Metastatic Breast Carcinoma in the Brain (tissue), 10 donors: ENCODE results near the genes YIPF5, RBM27 and JAKMIP2.

DNA sequence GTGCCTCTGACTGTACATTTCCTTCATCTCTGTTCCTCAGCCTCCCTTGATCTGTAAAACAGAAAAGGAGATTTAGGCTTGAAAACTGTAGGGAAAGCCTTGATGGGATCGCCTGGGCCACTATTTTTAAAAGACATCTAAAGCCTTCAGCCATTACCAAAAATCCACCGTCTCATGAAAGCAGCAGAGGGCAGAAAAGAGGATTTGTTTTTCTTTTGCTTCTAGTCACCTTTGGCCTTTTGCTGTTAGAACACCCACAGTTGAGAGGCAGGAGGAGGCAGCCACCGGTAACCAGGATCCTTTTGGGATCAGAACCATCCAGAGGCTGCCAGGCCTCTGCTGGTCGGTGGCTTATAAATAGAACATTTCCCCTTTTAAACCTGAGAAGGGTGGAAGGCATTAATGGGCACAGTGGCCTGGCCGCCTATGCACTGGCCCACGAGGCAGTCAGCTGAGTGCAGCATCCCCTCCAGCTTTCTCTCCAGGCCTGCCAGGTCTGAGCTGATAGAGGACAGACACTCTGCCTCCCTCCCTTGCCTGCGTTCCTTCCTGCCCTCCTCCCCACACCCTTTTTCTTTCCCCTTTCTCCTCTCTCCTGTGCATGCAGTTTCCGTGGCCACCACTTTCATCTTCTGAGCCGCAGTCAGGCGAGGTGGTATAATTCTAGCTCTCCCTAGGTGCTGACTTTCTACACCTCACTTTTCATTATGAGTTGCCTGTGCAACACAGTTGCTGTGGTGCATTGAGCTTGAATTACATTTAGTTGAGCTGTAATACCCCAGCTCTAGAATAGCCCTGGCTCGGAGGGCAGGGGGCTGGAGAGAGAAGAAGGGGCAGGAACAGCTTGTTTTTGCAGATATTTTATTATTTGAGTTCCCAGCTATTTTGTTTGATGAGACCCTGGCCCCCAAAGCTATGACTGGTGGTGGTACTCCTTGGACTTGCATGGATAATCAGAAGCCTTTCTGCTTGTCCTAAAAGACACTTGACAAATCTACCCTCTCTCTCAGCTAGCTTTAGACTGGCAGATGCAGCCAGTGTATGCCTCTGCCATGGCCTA, 253.5 kb downstream of the ARHGAP26 start:
- PRO-cap, 10 experiments = no peak in any of the 10 experiments

DNA sequence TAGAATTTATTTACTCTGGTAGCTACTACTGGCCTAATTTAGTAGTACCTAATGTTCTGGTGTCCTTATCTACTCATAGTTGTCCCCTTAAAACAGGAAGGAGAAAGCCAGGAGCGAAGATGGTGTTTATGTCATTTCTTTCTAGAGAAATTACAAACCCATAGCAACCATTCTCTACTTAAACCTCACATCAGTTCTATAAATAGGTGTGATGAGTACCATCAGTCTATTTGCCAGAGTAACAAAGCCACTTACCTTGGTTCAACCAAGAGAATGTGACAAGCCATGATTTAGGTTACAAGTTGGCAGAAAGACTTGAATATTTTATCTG, 286.6 kb downstream of the ARHGAP26 start:
- PRO-cap, 10 experiments = no peak in any of the 10 experiments

DNA sequence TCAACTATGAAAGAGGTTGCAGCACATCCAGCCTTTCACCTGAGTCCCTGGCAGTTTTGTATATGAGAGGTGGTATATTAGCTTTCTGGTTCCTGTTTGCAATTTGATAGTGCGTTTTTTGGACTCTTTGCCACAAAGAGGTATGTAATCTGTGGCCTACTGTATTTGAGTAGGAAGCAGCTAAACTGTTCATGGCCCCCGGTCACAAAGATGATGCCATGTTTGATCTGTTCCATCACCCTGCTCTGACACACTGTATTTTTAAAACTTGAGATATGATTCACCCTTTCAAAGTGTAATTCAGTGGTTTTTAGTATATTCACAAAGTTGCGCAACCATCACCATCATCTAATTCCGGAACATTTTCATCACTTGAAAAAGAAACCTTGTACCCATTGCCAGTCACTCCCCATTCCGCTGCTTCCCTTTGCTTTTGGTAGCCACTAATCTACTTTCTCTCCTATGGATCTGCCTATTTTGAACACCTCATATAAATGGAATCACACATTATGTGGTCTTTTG, 141.8 kb downstream of the NR3C1 start:
- PRO-cap, 10 experiments = no peak in any of the 10 experiments

- PRO-cap, 10 experiments = no peak in any of the 10 experiments
Measured at GRCh38 chr5:143355779-143356215, 47.7 kb downstream of the NR3C1 start.

- PRO-cap, 10 experiments = no peak in any of the 10 experiments
Measured at GRCh38 chr5:143432648-143433558, 29.4 kb upstream of the NR3C1 start.

DNA sequence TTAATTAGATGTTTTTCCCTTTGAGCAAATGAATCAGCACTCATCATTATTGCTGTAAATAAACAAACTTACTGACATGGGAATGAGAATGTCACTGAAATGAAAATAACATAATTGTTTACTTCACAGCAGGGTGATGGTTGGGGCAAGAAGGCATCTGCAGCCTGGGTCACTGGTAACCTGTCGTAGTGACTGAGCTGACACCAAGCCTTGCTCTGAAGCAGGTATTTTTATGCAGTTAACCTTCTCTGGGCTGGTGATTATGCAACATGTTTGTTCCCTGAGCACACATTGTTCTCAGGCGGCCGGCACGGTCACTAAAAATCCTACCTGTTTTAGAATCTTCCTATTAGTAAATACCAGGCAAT, 157.7 kb upstream of the NR3C1 start:
- PRO-cap, 10 experiments = no peak in any of the 10 experiments

DNA sequence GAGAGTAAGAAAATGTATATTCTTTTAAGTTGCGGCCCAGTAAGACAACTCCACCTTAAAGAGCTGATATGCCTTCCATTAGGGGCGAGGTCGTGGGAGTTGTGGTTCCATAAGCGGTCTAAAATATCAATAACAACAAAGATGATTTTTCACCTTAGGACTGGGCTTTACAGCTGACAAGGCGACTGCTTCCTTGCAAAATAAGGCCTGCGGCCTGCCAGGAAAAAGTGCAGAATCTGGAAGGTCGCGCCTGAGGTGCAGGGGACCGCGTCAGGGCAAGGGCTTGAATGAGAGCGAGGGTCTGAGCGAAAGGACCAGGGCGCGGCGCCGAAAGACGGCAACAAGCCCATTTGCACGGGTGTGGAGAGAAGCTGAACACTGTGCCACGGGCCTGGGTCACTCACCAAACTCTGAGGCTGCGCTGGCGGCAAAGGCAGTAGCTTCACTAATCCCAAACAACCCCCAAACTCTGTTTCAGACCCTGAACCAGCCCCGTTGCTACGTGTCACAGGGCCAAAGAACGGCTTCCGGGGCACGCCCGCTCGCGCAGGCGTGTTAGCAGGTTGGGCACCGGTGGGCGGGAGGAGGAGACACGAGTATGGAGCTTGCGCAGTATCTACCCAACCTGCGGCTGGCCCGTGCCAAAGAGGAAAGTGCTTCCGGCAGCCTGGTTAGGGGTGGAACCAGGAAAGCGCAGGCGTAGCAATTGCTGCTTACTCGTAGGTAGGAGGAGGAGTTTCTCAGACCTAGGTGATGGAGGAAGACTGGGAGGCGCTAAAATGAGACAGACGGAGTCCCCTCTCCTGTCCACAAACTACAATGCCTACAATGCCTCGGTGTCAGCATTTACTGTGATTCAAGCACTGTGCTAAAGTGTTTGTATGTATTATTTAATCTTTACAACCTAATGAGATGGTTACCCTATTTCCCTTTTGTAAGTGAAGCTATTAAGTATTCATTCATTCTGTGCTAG, at the start of gene YIPF5:
Gene YIPF5 (minus strand): TSS at position 529 of the 973 bp plus-strand sequence.
- PRO-cap, 10 experiments = peak in 10 of 10 experiments; most common plus-strand start position 743 of the sequence (in 8); most common minus-strand start position 529 of the sequence (in 7)

- PRO-cap, 10 experiments = no peak in any of the 10 experiments
Measured at GRCh38 chr5:145646047-145647063, 188.8 kb downstream of the PRELID2 start.

DNA sequence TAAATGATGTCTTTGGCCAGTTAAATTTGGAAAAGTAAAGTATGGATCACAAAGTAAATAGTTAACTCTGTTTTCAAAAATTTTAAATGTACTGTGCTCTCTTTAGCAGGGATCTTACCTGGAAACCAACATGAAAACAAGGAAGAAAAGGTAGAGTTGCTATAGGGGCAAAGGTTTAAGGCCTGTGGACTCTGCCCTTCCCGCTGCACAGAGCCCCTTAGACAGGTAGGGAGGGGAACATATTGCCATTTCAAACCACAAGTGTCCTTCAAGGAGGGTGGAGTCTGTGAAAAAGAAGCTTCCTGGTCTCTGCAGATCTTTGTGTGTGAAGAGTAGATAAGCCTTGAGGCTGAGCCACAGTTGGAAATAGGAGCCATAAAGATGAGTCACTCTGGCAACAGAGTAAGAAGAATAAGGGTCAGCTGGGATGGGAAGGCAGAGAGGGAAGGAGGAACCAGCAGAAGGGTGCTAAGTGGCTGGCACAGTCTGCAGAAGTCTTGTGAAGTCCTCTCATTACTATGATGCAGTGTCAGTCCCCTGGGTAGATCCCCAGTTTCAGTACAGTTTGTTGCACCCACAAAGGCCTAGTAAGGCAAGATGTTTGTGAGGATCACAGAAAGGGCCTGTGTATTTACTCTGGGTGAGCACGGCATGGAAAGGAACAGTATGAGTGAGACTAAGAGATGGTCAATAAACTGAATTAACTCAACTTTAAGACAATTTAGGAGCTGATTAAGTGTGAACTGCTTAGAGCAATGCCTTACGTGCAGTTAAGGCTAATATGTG, 18.1 kb downstream of the GRXCR2 start:
- PRO-cap, 10 experiments = peak in 2 of 10 experiments; most common plus-strand start position 438 of the sequence (in 2); most common minus-strand start position 327 of the sequence (in 1)

DNA sequence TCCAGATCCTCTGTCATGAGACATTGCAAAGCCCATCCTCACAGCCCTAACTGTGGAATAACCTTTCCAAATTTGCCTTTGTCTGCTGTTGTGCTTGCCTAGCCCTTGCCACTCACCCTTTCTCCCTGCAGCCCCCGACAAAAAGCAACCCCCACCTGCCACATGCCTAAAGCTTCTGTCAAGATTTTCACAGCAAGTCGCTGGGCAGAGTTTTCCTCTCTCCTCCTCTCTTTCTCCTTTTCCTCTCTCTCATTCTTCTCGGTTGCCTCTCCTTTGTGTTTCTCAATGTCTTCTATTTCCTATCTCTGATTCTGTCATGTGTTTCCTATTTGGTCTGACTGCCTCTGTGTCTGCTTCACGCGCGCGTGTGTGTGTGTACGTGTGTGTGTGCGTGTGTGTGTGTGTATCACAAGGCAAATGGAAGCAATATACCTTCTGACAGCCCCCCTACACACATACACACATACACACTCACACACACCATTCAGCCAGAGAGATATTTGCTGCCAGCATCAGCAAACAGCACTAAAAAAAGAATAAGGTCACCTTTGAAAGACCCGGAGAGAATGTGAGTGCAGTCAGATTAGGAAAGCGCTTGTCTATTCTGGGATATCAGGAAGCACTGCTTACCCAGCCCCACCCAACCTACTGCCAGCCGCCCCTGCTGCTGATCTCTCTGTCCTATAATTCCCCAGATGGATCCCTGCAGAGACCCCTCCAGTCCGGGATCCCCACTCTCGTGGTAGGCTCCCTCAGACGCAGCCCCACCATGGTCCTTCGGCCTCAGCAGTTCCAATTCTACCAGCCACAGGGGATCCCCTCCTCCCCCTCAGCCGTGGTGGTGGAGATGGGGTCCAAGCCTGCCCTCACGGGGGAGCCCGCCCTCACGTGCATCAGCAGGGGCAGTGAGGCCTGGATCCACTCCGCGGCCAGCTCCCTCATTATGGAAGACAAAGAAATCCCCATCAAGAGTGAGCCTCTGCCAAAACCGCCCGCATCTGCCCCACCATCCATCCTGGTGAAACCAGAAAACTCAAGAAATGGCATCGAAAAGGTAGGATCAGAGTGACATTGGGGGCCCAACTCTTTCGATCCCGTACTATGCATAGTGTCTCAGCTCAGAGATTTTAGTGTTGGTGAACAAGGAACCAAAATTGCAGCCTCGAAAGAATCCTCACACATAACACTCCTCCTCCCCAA, 45.8 kb downstream of the PLAC8L1 start:
- PRO-cap, 10 experiments = no peak in any of the 10 experiments

DNA sequence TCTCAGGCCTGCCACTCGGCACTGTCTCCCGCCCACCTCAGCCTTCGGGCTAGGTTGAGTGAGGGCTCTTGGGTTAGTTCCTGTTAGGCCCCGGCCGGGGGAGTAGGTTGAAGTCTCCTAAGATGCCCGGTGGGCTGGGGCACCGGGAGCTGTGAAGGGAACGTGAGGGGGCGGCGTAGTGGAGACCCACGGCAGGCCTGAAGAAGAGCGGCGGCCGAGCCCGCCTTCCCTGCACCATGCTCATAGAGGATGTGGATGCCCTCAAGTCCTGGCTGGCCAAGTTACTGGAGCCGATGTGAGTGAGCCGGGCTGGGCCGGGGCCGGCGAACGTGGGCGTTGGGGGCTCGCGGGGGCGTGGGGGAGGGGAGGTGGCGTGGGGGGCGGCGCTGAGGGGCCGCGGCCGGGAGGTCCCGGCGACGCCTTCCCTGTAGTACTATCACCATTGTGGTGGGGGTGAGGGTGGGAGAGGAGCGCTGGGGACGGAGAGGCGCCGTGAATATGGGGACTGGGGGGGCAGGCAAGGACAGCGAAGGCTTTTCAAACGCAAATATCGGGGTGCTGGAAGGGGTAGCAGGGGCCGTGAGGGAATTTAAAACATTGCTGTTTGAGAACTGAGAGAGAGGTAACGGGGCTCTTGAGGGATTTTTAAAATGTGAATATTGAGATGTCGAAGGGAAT, at the start of gene RBM27:
Gene RBM27 (plus strand): TSS at position 76 of the 678 bp plus-strand sequence.
- PRO-cap, 10 experiments = peak in 9 of 10 experiments; most common plus-strand start position 40 of the sequence (in 4); most common minus-strand start position 253 of the sequence (in 3)

GRCh38 chr5:146448052-146448582, 984 bp downstream of the TCERG1 start:
- PRO-cap, 10 experiments = peak in 1 of 10 experiments; most common minus-strand start chr5:146448202 (in 1)

DNA sequence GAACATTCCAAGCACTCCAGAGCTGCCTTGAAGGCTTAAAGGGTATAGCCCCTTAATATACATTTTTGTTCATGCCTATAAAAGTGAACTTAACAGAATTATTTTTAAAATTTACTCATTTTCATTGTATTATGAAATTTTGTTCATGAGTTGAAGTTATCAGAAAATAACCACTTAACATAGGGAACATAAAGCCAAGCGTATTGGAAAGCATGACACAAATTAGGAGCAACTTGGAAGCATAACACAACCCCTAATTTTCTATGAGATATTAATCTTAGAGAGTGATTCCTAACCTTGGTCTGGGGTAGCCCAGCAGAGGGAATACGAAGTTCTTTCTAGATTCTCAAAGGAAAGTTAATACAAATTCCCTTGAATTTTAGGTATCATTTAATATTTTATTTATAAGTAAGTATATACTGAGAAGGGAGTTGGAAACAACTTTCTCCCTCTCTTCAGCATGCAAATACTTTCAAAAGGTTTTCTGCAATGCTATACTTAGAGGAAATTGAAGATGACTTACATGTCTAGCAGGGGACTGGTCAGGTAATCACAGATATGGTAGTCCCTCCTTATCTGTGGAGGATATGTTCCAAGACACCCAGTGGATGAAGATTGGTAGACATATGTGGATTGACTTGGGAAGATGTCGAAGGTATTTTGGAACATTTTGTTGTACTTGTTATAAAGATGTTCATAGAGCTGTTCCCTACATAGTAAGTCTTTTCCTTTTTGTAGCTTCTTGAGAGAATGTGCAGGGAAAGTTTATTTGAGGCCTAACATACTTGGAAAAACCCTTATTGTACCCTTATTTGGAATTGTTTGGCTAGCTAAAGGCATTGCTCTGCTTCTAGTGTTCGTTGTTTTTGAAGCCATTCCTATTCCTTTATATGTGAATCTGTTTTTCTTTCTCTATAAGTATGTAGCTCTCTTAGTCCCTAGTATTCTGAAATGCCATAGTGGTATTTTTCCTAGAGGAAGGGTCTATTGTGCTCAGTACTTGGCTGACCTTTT, 26.0 kb downstream of the GPR151 start:
- PRO-cap, 10 experiments = no peak in any of the 10 experiments

DNA sequence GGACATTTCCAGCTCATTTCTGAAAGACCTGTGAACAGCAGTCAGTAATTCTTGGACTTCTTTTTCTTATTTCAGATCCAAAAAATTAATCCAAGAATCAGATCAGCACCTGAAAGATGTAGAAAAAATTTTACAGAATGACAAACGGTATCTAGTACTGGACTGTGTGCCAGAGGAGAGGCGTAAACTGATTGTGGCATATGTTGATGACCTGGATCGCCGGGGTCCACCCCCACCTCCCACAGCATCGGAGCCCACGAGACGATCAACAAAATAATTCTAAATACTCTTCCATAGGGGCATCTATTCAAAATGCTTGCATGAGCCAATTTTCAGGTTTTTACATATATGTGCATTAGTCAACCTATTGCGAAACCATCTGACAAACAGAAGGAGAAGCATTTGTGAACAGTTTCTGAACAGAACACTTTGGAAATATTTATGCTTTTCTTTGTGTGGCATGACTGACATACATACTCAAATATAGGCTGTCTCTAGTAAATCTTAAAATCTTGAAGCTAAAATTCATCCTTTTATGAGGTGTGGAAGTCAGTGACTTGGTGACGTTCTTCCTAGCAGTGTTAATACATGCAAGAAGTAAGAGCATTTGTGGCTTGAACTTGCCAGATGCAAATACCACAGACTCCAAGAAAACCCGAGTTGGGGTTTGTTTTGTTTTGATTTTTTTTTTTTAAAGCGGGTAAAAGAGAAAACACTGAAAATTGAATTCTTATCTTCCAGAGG, 5.5 kb downstream of the GPR151 start:
- PRO-cap, 10 experiments = no peak in any of the 10 experiments

DNA sequence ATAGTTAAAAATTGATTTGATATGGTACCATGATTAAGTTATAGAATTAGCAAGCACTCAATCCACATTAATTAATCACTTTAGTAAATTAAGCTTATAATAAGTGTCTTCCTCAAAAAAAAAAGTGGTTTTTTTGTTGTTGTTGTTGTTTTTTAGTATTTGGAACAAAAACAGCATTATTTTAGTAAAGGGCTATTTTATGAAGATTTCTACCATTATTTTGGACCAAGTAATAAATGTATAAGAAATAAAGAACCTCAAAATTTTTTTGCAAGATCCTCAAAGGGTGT, 70.1 kb upstream of the STK32A start:
- PRO-cap, 10 experiments = peak in 8 of 10 experiments; most common minus-strand start position 125 of the sequence (in 8)

- PRO-cap, 10 experiments = no peak in any of the 10 experiments
Measured at GRCh38 chr5:147170655-147170854, 64.3 kb upstream of the STK32A start.

GRCh38 chr5:147387060-147387492, 122.8 kb downstream of the DPYSL3 start:
- PRO-cap, 10 experiments = no peak in any of the 10 experiments

DNA sequence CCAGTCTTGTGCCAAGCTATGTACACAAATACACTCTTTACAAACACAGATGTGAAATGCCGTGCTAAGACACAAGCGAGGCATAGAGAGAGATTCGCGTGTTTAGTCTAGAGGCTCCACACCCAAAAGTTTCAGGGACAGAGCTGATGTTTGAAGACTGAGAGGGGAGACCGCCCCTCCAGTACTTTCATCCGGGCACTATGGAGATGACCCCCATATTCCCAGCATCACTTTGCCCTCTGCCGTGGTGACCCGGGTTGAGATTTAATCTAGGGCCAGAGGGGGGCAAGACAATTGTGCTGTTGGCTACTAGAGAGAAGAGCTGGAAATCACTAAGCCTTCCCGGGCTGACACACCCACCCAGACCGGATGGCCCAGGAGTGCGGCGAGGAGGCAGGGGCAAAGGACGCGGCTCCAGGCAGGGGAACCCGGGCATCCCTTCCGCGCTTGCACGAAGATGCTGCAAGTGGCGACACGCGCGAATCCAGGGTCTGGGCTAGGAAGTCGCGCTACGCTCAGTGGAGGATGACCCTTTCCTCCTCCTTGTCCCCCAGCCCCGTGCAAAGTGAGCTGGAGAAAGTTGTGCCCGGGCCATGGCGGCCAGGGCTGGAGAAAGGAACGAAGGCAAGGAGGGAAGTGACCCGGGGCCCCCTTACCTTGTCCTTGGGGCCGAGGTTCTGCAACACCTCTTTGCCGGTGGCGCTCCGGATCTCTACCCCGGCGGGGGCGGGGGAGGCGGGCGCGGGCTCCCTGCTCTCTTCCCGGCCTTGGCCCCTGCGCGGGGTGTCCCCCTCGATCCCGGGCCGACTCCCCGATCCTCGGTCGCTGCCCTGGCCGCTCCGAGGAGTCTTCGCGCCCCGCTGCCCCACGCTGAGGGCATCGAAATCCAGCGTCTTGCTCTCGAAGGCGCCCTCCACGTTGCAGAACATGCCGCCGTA, 777 bp downstream of the DPYSL3 start:
- PRO-cap, 10 experiments = peak in 5 of 10 experiments; most common plus-strand start position 377 of the sequence (in 5); most common minus-strand start position 320 of the sequence (in 1)

- PRO-cap, 10 experiments = no peak in any of the 10 experiments
Measured at GRCh38 chr5:147780746-147781433, 1.6 kb downstream of the JAKMIP2 start.

DNA sequence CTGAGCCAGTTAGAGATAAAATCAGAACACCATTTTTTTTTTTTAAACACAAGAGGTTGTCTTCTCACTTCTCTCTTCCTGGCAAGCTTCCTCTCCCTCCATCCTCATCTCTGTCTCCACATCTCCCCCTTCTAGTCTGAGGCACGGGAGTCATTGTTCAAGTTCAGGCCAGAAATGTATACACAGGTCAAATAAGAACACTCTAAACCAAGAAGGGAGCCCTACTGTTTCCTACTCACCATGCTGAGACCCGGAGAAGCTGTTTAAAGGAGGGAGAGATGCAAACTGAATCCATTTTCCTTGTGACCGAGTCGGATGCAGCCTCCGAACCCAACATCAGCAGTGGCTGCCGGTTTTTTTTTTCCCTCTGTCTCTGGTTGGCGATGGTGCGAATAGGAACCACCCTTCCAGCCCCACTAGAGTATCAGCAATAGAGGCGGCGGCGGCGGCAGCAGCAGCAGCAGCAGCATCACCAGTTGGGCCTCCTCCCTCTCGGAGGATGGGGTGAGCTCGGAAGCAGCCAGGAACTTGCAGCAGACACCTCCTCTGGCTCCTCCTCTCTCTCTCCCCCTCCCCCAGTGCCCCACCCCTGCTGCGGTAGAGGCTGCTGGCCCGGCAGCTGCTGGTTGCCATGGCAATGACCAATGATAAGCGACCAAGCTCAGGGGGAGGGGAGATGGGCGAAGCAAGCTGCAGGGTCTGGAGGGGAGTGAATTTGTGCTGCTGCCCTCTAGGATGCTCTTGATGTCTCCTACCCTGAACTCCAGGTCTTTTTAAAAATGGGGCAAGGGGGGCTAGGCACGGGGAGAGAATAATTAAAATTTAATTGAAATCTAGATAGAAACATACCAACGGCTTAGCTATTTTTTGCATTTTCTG, at the start of gene JAKMIP2:
Gene JAKMIP2 (minus strand): TSS at position 512 of the 879 bp plus-strand sequence.
- PRO-cap, 10 experiments = peak in 9 of 10 experiments; most common minus-strand start position 501 of the sequence (in 9)